Mammary epithelial cell (primary cell): ENCODE data around the genes A1CF, CSTF2T and ZWINT.

DNA sequence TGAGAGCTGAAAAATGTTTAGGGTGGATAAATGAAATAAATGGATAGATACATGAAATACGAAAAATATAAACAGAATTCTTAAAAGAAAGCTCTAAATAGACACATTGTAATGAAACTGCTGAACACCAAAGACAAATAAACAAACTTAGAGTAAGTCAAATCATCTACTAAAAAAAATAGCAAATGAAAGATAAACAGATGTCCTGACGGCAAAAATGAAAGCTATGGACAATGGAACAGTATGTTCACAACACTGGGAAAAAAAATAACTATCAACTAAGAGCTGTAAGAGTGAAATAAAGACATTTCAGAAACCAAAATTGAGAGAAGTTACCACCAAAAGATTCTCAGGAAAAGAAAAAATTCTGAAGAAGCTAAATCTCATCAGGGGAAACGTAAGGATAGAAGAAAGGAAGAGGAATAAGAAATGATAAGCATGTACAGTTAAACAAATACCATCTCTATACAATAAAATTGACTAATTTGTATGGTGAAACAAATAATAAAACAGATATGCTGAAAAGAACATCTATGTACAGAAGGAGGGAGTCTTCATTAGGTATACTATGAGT, 106.0 kb downstream of the SGMS1 start:
- CAGE, long polyA plus RNA, result no peak
- RRBS, result no CpG with 5 or more reads among the region's 3 CpGs

- CAGE, long polyA plus RNA, result no peak
- RRBS, result no CpG with 5 or more reads among the region's 3 CpGs
Observed at GRCh38 chr10:50572759-50573285, 50.9 kb downstream of the SGMS1 start.

DNA sequence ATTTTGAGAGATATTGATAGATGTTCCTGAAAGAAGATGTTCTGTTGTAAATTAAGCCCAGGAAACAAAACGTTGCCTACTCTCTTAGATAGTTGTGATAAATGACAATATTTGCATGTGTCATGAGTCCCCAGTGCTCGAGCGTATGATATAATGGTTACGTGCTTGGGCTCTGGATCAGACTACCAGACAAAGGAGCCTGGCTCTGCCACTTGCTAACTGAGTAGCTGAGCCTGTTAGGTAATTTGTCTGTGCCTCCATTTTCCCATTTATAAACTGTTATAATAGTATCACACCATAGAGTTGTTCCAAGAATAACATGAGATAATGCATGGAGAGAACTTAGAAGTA, 1.8 kb downstream of the A1CF start:
- CAGE, long polyA plus RNA, result no peak
- RRBS, result no CpG with 5 or more reads among the region's 4 CpGs

- CAGE, long polyA plus RNA, result no peak
- RRBS, result no CpG with 5 or more reads among the region's 8 CpGs
Observed at GRCh38 chr10:50885285-50885902, at the start of gene A1CF. Gene A1CF, minus strand, starts transcription at chr10:50885627.

GRCh38 chr10:50993786-50994347, 80.4 kb upstream of the PRKG1 start:
- CAGE, long polyA plus RNA, result no peak
- RRBS, result no CpG with 5 or more reads among the region's 3 CpGs

DNA sequence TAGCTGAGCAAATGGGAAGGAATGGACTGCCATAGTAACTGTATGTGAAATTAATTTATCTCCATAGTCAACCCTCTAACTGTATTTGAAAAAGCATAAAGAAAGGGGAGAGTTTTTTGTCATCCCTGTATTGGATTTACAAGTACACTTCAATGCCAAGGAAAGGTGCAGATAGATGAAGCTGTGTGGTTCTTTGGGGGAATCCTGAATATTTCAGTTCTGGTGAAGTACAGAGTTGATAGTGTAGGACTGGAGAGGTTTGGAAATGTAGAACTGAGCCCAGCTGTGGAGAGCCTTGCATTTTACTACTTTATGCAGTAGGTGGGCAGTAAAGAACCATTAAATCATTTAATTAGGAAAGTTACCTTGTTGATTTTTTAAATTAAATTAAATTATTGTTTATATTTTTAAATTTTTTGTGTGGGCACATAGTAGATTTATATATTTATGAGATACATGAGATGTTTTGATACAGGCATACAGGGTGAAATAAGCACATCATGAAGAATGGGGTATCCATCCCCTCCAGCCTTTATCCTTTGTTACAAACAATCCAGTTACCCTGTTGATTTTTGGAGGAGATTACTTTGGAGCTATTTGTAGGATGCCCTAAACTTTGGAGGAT, 36.7 kb downstream of the PRKG1 start:
- CAGE, long polyA plus RNA, result no peak

GRCh38 chr10:51287942-51288621, 213.8 kb downstream of the PRKG1 start:
- CAGE, long polyA plus RNA, result no peak
- RRBS, result no CpG with 5 or more reads among the region's 2 CpGs

- CAGE, long polyA plus RNA, result no peak
- RRBS, result no CpG with 5 or more reads among the region's 5 CpGs
Observed at GRCh38 chr10:51606642-51607244, 92.7 kb downstream of the CSTF2T start.

- CAGE, long polyA plus RNA, result no peak
- RRBS, result under 1% methylated on average over 15 of the region's 59 CpGs
Observed at GRCh38 chr10:51699020-51700163, at the start of gene CSTF2T. Gene CSTF2T, minus strand, starts transcription at chr10:51699595.

- CAGE, long polyA plus RNA, result no peak
- RRBS, result no CpG with 5 or more reads among the region's 2 CpGs
Observed at GRCh38 chr10:51838528-51838964, 139.2 kb upstream of the CSTF2T start.

DNA sequence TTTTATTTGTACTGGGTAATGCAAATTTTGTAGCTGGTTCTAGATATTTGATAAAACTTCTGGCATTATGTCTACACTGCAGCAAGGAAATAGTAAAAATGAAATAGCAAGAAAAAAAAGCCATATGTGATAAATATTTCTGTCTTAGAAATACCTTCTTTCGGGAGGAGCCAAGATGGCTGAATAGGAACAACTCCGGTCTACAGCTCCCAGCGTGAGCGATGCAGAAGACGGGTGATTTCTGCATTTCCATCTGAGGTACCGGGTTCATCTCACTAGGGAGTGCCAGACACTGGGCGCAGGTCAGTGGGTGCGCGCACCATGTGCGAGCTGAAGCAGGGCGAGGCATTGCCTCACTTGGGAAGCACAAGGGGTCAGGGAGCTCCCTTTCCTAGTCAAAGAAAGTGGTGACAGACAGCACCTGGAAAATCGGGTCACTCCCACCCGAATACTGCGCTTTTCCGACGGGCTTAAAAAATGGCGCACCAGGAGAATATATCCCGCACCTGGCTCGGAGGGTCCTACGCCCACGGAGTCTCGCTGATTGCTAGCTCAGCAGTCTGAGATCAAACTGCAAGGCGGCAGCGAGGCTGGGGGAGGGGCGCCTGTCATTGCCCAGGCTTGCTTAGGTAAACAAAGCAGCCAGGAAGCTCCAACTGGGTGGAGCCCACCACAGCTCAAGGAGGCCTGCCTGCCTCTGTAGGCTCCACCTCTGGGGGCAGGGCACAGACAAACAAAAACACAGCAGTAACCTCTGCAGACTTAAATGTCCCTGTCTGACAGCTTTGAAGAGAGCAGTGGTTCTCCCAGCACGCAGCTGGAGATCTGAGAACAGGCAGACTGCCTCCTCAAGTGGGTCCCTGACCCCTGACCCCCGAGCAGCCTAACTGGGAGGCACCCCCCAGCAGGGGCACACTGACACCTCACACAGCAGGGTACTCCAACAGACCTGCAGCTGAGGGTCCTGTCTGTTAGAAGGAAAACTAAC, 461.3 kb downstream of the ZWINT start:
- CAGE, long polyA plus RNA, result no peak
- RRBS, result no CpG with 5 or more reads among the region's 27 CpGs

GRCh38 chr10:56154802-56155379, 206.2 kb downstream of the ZWINT start:
- CAGE, long polyA plus RNA, result no peak
- RRBS, result no CpG with 5 or more reads among the region's 32 CpGs

- CAGE, long polyA plus RNA, result no peak
- RRBS, result no CpG with 5 or more reads among the region's 54 CpGs
Observed at GRCh38 chr10:56360890-56361854, at the start of gene ZWINT. Gene ZWINT, minus strand, starts transcription at chr10:56361259.

- CAGE, long polyA plus RNA, result no peak
- RRBS, result no CpG with 5 or more reads among the region's 3 CpGs
Observed at GRCh38 chr10:57222470-57222943, 861.4 kb upstream of the ZWINT start.

GRCh38 chr10:58394952-58396217, 10.2 kb downstream of the TFAM start:
- CAGE, long polyA plus RNA, result no peak
- RRBS, result no CpG with 5 or more reads among the region's 13 CpGs

DNA sequence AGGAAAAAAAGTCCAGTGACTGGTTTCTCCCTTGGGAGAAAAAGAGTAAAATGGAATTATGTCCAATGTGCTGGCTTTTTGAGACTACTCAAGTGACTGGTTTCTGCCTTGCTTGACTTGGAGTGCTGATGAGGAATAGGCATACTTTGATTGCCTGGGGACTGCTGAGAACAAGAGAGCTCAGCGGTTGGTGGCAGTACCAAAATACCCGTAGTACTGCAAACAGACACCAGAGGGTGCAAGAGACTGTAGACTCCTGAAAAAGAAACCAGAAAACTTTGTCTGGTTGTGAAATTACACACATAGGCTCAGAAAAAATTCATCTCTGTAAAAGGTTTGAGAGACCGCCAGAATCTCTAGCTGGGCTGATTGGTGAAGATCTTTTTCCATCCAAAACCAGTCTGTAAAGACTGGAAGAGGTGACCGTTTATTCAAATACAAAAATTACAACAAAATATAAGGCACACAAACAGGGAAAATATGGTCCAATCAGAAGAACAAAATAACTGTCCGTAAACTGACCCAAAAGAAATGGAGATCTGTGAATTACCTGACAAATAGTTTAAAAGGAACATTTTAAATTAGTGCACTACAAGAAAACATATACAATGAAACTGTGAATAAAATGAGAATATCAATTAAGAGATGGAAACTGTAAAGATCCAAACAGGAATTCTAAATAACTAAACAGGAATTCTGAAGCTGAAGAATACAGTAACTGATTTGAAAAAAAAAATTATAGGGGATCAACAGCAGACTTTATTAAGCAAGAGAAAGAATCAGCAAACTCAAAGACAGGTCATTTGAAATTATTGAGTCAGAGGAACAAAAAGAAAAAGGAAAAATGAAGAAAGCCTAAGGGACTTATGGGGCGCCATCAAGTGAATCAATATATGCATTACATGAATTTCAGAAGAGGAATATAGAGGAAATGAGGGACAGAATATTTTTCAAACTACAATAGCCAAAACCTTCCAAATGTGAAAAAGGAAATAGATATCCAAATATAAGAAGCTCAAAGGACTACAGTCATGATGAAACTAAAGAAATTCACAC, 18.7 kb downstream of the BICC1 start:
- CAGE, long polyA plus RNA, result no peak
- RRBS, result no CpG with 5 or more reads among the region's 6 CpGs

GRCh38 chr10:58638363-58638905, 125.8 kb downstream of the BICC1 start:
- CAGE, long polyA plus RNA, result no peak
- RRBS, result no CpG with 5 or more reads among the region's 6 CpGs

DNA sequence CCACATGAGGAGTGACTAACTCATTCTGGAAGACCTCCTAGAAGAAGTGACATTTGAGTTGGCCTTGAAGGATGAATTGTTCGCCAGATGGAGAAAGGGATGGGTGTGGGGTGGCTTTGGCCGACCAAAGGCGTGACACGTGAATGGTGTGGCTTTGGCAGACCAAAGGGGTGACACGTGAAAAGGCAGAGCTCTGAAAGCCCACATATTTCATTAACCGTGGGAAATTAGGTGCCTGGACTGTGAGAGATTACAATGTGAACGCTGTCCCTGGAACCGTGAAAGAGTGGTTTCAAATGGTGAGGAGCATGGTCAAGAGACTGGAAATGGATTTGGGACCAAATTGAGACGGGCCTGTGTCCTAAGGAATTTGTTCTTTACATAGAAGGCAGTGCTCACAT, 228.0 kb downstream of the BICC1 start:
- CAGE, long polyA plus RNA, result no peak
- RRBS, result no CpG with 5 or more reads among the region's 9 CpGs

- CAGE, long polyA plus RNA, result no peak
- RRBS, result no CpG with 5 or more reads among the region's 3 CpGs
Observed at GRCh38 chr10:58789575-58789953, 276.9 kb downstream of the BICC1 start.

DNA sequence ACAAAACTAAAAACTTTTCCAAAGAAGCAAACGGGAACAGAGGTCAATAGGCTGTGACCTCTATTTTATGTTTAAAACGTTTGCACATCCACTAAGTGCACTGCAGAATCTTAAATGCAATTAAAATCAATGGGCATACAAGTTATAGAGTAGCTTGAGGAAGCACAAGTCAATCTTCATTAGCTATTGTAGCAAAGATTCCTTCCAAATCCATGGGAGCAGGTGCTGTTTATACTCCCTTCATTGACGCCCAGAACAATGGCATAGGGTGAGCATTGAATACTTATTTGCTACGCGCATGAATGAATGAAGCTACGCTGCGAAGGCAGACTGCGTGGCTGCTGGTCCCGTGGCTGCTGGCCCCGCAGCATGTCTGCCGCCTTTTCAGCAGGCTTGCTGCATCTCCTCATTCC, 867 bp upstream of the PHYHIPL start:
- CAGE, long polyA plus RNA, result no peak
- RRBS, result no CpG with 5 or more reads among the region's 11 CpGs